Bile duct (tissue), 1 donor: Measurements from ENCODE around the gene CDK4.

DNA sequence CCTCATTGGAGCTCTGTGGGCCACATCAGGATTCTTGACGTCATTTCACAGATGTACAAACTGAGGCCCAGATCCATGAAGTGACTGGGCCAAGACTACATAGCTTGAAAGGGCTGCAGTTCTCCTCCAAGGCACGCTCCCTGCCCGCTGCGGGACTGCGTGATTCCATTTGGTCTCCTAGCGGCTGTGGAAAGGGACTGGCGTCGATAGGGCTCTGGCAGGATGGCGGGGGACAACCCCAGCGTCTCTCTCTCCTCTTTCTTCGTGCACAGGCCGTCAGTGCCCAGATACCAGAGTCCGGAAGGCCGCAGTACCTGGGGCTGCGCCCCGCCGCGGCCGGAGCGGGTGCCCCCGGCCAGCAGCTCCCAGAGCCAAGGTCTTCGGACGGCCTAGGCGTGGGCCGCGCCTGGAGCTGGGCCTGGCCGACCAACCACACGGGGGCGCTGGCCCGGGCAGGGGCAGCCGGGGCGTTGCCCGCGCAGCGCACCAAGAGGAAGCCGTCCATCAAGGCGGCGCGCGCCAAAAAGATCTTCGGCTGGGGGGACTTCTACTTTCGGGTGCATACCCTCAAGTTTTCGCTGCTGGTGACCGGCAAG, 4.8 kb upstream of the SHMT2 start:
- PRO-cap = no peak

DNA sequence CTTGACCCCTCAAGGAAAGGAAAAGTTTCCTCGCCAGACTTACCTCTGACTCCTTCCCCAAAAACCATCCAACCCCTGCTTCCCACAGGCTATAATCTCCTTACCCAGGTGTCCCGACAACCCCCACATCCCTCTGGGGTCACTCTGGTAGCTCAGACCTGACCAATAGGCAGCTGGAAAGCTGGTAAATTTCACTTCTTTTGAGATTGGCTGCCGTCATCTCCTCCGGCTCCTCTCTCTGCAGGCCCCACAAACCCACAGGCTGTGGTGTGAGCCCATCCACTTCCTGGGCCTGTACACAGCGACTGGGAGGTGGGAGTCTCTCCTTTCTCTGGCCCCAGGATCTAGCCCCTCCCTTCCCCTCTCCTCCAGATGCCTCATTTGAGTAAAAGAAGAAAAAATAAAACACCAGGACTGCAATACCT, 660 bp downstream of the INHBC start:
- PRO-cap = no peak

DNA sequence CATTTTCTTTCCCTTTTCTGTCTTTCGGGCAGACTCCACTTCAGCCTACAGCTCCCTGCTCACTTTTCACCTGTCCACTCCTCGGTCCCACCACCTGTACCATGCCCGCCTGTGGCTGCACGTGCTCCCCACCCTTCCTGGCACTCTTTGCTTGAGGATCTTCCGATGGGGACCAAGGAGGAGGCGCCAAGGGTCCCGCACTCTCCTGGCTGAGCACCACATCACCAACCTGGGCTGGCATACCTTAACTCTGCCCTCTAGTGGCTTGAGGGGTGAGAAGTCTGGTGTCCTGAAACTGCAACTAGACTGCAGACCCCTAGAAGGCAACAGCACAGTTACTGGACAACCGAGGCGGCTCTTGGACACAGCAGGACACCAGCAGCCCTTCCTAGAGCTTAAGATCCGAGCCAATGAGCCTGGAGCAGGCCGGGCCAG, 972 bp downstream of the INHBE start:
- PRO-cap = no peak

DNA sequence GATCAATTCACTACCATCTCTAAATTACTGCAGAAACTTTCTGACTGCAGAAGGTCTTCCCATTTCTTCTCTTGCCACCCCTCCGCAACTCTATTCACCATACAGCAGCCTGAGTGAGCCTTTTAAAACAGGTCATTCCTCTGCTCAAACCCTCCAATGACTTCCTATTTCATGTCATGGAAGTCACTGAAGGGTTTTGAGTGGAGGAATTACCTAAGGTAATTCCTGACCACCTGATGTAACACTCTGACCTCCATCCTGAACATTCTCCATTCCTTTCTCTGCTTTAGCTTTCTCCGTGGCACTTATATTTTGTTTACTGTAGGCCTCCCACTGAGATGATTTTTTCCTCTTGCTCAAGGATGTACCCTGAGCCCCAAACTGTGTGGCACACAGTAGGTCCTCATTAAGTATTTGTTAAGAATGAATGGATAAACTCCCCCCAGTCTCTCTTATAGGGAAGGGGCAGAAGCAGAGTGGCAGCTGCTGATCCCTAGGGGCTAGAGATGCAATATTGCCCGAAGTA, 1.2 kb downstream of the DDIT3 start:
- PRO-cap = no peak

DNA sequence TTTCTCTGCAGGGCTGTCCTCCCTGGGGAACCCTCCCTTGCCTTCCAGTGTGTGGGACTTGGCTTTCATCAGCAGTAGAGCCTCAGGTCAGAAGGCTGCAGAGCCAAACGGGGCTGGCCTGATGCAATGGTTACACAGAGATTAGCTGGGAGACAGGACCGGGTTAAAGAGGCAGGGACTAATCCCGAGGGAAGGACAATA, 845 bp downstream of the DDIT3 start:
- PRO-cap = bidirectional peak, plus-strand start at position 140 of the sequence, minus-strand start at position 37 of the sequence

DNA sequence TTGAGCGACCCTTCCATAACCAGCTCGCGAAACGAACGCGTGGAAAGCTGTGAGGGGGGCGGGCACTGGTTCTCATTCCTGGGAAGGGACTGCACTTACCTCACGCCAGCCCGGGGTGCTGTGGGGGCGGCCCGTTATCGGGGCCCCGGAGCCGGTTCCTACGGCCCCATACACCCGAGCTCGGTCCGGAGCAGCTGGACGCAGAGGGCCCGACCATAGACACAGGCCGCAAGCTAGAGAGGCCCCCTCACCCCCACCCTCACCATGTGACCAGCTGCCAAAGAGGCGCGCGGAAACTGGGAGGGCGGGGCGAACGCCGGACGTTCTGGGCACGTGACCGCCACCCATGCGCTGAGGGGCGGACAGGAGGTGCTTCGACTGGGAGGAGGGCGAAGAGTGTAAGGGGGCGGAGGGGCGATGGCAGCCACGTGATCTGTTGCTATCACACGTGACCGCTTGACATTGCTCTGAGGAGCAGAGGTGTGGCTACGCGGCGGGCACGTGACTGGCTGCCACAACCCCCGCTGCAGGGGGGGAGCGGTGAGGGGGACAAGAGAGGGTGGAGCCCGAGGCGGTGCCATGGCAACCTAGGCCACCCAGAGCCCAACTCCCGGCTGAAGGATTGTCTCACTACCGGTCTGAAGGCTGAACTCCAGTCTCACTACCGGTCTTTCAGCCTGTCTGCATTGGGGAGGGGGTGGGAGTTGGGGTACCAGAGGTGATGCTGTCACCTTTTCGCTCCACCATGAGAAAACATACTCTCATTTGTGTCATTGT, at the start of gene CDK4:
Gene CDK4 (minus strand): TSS at position 235 of the 777 bp plus-strand sequence.
- PRO-cap = bidirectional peak, plus-strand start at position 630 of the sequence, minus-strand start at position 223 of the sequence

GRCh38 chr12:57755368-57756229, 696 bp downstream of the MARCHF9 start:
- PRO-cap = bidirectional peak, plus-strand start at chr12:57755670, minus-strand start at chr12:57755703; unidirectional peak, minus-strand start at chr12:57755856

DNA sequence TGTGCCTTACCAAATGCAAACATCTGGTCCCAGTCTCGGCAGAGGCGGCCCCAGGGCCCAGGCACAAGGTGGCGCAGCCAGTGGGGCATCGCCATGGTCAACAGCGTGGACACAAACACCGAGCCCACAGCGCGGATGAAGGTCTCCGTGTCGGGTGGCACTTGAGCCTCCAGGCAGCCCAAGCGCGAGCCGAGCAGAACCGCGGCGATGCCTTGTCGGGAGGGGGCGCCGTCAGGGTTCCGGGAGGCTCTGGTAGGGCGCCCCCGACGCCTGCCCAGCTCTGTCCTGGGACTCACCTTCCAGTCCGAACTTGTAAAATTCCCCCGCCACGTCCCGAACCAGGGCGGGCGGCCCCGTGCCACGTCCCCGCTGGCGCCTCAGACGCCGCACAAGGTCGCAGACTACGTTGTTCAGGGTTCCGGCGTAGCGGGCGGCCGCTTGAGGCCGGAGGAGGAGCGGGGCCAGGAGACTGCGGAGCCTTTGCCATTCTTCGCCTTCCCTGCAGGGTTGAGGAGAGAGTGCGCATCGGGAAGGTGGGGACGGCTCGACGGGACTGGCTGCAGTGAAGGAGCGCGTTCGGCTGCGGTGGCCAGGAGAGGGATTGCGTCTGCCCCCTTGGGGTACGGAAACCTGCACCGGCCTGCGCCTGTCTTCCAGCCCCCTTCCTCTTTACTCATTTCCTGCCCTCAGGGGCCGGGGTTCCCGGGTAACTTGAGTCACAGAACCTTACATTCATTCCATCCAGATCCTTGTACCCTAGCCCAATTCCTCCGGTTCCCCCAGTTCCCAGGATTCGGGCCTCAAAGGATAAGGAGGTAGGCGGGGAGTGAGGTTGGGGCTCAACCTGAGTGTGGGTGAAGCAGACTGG, 1.6 kb downstream of the CYP27B1 start:
- PRO-cap = no peak

DNA sequence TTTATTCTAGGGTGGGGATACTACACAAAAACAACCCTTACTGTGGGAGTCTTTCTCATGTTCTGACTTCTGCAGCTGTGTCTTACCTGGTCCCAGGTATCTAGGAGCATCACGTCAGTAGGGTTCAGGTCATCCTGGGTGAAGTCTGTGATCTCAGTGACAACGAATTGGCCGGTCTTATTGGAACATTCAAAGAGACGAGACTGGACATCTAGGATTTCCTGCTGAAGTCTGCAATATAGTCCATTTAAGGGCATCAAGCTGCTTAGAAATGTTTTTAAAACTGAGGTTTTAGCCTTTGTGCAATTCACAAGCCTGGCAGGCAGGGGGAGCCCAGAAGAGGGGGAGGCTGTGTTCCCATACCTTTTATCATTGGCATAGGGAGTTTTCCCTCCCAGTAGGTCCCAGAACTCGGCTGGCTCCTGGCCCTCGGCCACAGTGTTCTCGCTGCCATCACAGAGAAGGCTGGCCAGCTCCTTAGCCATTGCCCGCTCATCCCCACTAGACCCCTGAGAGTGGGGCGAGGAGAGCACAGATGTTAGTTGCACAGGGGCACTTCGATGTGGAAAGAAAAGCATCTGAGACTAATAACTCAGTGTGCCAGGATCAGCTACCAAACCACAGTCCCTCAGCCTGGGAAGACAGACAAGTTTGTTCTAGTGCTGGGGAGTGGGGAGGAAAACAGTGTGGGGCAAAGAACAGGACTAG, 15.2 kb downstream of the AVIL start:
- PRO-cap = no peak

GRCh38 chr12:57868717-57869745, 22.5 kb upstream of the CTDSP2 start:
- PRO-cap = unidirectional peak, plus-strand start at chr12:57869000; bidirectional peak, plus-strand start at chr12:57869428, minus-strand start at chr12:57869400

DNA sequence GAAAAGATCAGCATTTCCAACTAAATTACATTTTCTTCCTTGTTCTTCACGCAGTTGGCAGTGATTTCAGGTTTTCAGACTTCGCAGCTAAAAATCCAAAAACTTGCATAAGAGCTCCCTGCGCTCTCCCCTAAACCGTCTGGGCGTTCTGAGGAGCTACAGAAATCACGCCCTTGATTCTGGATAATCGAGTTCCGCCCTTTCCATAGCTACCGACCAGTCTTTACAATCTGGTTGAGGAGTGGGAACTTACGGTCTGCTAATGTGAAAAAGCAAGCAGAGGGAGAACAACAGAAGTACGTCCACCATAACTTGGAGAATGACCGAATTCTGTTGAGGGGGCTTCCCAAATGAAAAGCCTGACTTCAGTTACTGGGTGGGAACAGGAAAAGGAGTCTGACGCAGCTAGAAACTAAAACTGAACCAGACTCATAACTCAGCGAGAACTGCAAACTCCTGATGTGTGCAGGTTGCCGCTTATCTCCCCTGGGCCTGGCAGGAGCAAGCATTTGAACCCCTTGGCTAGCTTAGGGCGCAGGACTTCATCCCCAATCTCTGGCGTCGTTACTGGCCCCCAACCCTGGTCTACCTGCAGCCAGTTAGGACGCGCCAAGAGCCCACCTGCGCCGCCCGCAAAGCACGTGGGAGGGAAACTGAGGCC, 1.0 kb downstream of the LRIG3 start:
- PRO-cap = bidirectional peak, plus-strand start at position 432 of the sequence, minus-strand start at position 150 of the sequence

- PRO-cap = no peak
Observed at GRCh38 chr12:59664597-59665016, 68.8 kb downstream of the SLC16A7 start.

DNA sequence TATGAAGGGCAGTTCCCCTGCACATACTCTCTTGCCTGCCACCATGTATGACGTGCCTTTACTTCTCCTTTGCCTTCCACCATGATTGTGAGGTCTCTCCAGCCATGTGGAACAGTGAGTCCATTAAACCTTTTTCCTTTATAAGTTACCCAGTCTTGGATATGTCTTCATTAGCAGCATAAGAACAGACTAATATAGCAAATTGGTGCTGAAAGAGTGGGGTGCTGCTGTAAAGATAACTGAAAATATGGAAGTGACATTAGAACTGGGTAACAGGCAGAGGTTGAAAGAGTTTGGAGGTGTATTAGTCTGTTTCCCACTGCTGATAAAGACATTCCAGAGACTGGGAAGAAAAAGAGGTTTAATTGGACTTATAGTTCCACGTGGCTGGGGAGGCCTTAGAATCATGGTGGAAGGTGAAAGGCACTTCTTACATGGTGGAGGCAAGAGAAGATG, 70.8 kb downstream of the SLC16A7 start:
- PRO-cap = no peak

DNA sequence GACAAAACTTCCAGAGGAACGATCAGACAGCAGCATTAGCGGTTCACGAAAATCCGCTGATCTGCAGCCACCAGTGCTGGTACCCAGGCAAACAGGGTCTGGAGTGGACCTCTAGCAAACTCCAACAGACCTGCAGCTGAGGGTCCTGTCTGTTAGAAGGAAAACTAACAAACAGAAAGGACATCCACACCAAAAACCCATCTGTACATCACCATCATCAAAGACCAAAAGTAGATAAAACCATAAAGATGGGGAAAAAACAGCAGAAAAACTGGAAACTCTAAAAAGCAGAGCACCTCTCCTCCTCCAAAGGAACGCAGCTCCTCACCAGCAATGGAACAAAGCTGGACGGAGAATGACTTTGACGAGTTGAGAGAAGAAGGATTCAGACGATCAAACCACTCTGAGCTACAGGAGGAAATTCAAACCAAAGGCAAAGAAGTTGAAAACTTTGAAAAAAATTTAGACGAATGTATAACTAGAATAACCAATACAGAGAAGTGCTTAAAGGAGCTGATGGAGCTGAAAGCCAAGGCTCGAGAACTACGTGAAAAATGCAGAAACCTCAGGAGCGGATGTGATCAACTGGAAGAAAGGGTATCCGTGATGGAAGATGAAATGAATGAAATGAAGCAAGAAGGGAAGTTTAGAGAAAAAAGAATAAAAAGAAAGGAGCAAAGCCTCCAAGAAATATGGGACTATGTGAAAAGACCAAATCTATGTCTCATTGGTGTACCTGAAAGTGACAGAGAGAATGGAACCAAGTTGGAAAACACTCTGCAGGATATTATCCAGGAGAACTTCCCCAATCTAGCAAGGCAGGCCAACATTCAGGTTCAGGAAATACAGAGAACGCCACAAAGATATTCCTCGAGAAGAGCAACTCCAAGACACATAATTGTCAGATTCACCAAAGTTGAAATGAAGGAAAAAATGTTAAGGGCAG, 156.3 kb downstream of the SLC16A7 start:
- PRO-cap = no peak

DNA sequence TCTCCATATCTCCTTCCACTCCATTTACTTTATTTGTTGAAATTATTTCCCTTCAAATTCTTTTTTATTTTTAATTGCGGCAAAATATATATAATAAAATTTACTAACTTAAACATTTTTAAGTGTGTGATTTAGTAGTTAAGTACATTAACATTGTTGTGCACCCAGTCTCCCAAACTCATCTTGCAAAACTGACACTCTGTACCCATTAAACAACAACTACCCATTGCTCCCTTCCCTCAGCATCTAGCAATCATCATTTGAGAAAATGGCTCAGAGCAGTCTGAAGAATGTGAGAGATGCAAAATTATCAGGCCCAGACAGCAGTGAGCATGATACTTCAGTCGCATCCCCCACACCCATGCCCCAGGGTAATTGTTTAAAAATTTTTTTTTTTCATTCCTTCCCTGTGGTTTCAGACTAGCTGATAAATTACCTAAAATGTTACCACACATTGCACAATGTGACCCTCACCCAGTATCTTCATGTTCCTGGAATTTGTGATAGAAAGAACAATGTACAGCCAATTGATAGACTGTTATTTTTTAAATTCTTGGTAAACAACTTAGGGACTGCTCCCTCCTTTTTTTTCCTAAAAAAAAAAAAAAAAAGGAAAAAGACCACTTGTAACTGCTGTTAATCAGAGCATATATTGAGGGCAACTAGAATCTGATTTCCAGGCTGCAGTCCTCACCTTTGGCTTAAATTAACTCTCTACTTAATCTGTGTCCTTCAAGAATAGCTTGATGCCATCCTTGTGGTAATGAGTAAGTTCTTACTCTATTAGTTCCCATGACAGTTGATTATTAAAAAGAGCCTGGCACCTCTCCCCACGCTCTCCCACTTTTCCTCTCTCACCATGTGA, 11.3 kb upstream of the USP15 start:
- PRO-cap = no peak

DNA sequence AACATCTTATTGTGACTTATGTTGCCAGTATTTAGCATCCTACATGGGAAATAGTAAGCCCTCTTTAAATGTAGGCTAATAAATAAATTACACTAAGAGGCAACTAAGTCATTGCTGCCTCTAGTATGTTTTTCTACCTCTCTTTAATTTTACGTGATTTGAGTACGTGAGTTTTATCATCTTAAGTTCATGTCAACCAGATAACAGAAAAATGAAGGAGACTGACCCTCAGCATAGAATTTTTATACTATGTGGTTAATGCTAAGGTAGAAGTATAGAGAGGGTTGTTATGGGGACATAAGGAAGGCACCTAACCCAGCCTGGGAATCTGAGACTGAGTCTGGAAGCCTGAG, 21.3 kb downstream of the MON2 start:
- PRO-cap = no peak

DNA sequence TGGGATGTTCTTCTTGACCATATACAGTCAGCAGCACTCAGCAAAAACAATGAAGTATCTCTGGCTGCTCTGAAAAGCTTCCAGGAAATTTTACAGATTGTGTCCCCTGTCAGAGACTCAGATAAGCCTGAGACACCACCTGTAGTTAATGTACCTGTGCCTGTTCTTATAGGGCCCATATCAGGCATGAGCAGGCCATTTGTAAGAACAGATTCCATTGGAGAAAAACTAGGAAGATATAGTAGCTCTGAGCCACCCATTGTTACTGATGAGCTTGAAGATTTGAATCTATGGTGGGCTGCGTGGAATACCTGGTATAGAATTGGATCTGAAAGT, 93.8 kb downstream of the MON2 start:
- PRO-cap = no peak

DNA sequence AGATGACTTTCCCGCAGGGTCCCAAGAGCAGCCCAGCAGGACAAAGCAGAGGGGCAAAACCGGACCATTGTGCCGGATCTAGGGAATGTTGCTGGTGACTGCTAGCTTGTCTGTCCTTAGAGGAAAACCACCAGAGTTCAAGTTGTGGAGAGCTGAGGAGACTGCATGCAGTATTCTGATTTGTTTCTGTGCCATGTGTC, 162.9 kb downstream of the MON2 start:
- PRO-cap = no peak

- PRO-cap = no peak
Observed at GRCh38 chr12:62676525-62676976, 209.9 kb downstream of the MON2 start.

DNA sequence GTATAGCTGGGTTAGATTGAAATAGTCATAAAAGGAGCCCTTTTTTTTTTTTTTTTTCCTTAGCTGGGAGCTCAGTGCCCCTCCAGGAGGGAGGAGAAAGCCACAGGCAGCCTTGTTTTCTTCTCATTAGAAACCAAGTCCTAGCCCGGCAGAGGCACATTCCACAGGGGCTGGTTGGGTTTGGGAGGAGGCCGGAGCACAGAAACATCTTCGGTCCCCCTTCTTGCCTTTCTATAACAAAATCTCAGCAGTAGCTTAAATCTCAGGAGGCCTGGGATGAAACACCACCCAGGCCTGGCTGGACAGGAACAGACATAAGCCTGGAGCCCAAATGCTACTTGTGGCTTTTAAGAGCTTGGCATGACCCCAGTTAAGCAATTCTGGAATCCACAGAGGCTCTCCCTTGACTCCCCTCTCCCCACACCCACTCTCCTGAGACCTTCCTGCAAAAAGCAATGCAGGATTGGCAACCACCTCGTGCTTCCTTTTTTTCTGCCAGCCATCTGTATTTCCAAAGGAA, 231.6 kb downstream of the PPM1H start:
- PRO-cap = no peak